Metastatic Lung Carcinoma in the Adrenal Gland (tissue), 1 donor: ENCODE results near the gene CPSF6.

DNA sequence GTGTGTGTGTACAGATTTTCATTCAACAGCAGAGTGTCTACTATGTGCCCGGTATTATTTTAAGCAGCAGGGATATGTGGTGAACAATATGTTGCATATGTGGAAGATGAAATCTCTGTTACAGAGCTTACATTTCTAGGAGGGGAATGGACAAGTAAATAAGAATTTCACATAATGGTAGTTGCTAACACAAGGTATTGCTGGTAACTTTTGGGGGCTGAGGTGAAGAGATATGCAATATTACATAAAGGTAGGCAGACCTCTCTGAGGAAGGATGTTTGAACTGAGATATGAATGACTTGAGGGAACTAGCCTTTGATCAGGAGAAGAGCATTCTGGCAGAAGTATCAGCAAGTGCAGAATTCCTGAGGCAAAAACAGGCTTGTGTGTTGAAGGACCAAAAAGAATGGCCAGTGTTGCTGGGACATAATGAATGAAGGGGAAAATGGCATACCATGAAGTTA lies 5.3 kb downstream of the LEMD3 start:
- PRO-cap: no peak

DNA sequence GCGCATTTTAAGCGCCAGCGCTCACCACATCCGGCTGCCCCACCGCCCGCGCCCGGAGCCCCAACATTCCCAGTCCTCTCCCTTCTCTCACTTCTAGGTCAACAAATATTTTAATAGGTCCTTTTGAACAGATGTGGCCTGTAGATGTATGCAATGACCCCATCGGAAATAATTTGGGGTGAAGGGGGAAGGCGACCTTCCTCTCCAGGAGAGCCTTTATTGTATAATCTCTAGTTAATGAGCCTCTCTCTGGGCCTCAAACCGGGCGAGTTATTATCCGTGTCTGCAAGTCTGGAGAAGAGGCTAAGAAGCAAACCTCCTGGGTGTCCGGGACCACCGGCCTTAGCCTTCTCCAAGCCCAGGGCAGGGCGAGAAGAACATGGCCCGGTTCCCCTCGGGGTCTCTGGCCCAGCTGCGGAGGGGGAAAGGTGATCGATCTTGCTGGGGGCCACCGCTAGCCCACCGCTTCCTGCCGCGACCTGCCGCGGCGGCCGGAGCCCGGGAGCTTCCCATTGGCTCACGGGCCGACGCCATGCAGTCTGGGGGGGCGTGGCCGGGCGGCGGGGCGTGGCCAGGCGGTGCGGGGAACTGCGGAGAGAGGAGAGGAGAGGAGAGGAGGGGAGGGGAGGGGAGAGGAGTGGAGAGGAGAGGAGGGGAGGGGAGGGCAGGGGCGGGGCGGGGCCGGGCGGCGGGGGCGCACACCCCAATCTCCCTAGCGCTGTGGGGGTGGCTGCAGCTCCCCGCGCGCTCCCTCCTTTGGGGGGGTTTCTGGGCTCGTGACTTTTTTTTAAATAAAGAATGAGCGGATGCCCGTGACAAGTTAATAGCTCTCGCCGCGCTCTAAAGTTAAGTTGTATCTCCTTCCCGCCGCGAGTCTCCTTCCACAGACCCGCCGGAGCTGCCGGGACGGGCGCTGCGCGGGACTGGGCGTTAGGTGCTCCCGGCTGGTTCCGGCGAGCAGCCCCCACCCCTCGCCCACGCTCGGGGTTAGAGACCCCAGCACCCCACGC lies 83.0 kb upstream of the HMGA2 start:
- PRO-cap: no peak

DNA sequence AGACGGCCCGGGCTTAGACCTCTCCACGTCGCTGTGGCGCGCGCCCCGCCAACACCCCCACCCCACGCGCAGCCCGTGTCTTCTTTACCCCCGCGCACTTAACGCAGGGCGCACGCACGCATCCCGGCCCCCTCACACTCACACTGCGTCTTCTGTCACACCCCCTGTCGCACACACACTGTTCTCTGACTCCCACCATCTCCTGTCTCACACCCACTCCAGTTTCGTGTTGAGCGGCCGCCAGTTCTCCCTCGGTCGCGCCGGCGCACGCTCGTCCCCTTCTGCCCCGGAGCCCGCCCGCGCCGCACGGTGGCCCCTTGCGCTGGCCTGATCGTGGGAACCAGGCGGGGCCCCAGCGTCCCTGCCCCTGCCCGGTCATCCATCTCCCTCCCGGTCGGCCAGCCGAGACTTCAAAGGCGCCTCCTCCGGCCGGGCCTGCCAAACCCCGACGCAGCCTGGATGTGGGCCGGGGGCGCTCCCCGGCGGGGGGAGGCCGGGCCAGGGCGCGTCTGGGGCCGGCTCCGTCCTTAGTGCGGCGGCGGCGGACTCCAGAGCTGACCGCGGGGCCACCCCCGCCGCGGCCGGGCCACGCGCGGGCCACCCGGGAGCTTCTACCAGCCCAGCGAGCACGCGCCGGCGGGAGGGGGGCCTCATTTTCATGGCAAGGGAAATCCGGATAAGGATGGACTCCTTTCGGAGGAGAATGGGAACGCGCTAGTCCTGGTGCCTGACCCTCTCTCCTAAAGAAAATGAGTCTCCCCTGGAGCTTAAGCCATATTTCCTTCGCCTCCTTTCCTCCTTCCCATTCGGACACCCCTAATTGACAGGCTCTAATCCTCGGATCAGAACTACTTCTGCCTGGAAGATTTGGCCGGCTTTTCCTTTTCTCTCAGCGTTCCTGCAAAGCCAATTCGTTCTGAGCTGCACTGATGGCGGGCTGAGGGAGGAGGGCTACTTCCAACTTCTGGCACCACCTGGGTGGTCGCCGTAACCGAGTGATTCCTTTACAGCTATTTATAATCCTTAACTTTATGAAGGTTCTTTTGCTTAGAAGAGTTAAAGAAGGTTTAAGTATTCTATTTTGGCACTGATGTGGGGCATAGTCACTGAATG lies 81.9 kb upstream of the HMGA2 start:
- PRO-cap: no peak

- PRO-cap: bidirectional peak, plus-strand start at chr12:66169369, minus-strand start at chr12:66169212
These were observed 705 bp downstream of the TMBIM4 start for GRCh38 chr12:66169064-66169517.

DNA sequence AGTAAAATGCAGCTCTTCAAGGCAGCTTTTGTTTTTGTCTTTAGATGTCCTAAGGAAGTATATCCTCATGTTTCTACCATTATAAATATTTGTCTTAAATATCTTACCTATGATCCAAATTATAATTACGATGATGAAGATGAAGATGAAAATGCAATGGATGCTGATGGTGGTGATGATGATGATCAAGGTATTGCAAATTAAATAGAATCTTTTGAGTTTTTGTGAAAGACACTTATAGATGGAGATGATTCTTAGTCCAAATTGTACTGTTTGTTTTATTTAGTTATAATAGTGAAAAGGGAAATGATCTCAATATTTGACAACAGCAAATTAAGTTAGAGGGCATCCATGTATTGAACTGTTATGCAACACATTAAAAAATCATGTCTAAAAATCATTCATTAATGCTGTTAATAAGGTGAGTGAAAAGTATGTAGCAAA lies 29.8 kb downstream of the CAND1 start:
- PRO-cap: no peak

DNA sequence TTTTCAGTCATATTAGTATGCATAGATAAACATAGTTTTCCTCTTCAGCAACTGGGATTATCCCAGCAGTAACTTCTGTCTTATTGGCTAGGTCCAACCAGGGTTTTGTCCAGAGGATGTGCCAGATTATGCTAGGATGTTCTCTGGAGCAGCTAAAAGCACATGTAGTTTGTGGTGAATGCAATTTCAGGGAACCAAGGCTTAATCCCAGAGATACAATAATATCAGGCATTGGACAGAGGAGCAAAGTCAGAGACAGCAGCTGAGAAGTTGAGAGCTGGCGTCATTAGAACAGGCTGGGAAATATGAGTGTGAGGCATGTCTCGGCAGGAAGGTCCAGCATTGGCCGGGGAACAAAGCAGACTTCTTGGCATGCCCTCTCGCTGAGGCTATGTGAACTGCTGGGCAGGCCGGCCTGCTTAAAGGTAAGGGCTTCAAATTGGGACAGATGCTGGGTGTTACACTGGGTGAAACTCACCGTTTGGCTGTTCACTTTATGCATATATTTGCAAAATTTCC lies 125.4 kb downstream of the CAND1 start:
- PRO-cap: no peak

- PRO-cap: no peak
These were observed 19.3 kb downstream of the DYRK2 start for GRCh38 chr12:67667732-67668391.

DNA sequence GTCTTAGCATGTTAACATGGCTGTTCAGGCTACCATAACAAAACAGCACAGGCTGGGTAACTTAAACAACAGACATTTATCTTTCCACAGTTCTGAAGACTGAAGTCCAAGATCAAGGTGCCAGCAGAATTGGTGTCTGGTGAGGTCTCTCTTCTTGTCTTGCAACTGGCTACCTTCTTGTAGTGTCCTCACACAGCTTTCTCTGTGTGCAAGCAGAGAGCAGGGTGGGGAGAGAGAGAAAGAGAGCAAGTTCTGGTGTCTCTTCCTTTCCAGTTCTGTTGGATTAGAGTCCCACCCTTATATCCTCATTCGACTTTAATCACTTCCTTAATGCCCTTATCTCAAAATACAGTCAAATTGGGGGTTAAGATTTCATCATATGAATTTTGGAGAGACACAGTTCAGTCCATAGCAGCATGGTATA lies 40.8 kb downstream of the DYRK2 start:
- PRO-cap: no peak

DNA sequence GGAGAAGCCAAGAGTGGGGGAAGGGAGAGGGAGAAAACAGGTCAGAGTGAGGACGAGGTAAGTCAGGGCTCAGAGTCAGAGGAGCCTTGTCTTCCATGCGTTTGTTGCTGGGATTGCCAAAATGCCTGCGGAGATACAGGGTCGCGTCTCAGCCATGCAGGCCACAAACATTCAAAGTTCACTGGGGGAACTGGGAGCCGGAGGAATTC lies 26.4 kb upstream of the MDM1 start:
- PRO-cap: no peak

- PRO-cap: no peak
These were observed 88.5 kb upstream of the MDM1 start for GRCh38 chr12:68420552-68421086.

- PRO-cap: no peak
These were observed 107.9 kb upstream of the MDM1 start for GRCh38 chr12:68440120-68440446.

DNA sequence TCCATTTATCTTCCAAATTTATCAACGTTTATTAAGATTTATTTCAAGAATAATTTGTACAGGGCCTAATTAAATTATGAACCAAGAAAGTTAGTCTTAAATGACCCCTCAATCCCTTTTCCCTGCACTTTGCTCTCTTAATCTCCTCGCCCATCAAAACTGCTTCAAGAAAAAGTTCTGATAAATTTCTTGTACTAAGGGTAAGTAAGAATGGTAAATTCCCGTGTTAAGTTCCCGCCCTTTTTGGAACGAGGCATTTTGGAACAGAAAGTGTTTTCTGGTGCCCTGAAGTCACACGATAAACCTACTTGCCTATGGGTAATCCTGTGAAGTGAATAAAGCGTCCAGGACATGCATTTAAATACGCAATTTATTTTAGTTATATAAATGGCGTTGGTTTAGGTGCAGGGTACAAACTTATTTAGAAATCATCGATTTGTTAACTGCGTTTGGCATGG lies 820 bp upstream of the RAP1B start:
- PRO-cap: no peak

DNA sequence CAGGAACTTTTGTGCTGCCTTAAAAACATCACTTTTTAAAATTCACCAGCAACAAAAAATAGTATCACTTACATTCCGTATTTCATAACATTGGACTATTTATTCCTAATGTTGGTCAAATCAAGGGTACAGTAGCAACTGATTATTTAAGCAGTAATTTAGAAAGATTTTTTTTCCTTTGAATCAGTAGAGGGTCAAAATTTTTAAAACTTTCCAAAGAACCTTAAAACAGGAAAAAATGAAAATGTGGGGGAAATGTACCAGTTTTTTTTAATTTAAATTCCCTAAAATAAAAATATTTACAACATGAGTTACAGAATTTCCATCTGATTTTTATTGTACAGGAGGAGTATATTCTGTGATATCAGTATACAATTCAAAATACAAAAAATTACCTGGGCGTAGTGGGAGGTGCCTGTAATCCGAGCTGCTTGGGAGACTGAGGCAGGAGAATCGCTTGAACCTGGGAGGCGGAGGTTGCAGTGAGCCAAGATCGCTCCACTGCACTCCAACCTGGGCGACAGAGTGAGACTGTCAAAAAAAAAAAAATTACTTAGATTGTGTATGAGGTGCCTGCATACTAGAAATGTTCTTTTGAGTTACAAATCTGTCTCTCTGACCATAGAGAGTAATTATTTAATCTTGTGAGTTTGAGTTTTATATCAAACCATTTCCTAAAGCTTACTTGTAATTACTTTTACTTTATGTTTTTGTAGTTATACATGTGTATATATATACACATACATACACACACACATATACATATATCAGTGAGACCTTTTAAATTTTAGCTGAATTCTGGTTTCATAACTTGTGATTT lies 4.6 kb downstream of the RAP1B start:
- PRO-cap: no peak

- PRO-cap: no peak
These were observed 17.1 kb downstream of the RAP1B start for GRCh38 chr12:68627562-68628447.

GRCh38 chr12:68808310-68809355 lies 656 bp downstream of the MDM2 start:
- PRO-cap: bidirectional peak, plus-strand start at chr12:68809024, minus-strand start at chr12:68808877

DNA sequence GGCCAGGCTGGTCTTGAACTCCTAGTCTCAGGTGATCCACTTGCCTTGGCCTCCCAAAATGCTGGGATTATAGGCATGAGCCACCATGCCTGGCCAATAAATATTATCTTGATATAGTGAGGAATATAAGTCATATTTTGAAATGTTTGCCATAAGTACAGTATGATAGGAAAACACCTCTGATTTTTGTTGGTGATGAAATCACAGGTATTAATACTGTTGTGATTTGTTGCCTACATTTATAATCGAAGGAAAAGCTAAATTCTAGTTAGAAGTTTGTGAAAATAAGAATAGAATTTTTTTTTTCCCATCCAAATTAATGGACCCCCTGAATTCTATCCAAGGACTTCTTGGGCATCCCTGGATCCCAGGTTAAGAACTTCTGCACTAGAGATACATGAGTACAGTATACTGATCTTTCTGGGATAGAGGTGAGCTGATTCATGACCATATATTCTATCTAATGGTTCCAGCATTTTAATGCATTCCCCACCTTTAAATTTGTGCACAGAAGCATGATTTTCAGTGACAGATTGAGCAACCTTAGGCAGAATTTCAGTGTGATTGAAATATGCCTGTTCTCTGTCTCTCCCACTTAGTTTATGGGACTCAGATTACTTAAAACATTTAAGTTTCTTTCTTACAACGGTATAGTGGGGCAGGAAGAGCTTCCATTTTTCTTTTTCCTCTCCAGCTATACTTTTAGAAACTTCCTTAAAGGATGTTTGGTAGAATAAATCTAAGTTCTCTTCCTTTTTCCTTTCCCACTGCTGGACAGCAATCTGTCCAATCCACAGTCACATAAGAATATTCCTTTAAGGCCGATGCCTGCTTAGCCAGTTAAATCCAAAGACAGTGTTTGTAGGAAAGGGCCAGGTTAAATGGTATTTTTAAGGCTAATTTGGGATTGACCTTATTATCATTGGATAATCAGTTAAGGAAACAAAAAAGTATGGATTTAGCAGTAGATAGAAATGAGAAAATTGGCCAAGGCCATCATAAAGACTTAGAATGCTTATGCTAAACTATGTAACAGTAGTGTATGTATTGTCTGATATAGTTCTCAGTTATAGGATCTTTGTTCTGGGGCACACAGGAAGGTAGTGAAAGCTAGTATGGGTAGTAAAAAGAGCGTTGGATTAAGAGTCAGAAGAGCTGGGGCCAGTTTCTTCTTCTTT lies 6.7 kb downstream of the MDM2 start:
- PRO-cap: no peak

DNA sequence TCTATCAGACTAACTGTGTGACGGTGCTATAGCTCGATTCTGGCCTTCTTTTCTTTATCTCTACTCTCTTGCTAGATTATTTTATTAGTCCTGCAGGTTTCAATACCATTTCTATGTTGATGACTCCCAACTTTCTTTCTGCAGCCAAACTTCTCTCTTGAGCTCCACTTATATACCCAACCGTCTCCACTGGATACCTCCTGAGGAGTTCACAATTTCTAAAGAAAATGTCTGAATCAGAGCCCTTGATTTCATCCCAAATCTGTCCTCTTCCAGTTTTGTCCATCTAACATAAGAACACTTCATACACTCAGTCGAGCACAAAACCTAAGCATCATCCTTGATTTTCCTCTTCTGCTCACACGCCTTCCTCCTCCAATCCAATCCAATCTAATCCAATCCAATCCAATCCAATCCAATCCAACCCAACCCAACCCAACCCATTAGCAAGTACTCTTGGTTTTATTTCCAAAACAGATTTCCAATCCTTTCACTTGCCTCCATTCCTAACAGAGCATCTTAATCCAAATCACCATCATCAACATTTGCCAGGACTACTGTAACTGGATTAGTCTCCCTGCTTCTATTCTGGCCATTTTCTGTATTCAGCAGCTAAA lies 14.6 kb downstream of the CPM start:
- PRO-cap: no peak

- PRO-cap: no peak
These were observed 43.5 kb upstream of the CPM start for GRCh38 chr12:68976498-68976915.

DNA sequence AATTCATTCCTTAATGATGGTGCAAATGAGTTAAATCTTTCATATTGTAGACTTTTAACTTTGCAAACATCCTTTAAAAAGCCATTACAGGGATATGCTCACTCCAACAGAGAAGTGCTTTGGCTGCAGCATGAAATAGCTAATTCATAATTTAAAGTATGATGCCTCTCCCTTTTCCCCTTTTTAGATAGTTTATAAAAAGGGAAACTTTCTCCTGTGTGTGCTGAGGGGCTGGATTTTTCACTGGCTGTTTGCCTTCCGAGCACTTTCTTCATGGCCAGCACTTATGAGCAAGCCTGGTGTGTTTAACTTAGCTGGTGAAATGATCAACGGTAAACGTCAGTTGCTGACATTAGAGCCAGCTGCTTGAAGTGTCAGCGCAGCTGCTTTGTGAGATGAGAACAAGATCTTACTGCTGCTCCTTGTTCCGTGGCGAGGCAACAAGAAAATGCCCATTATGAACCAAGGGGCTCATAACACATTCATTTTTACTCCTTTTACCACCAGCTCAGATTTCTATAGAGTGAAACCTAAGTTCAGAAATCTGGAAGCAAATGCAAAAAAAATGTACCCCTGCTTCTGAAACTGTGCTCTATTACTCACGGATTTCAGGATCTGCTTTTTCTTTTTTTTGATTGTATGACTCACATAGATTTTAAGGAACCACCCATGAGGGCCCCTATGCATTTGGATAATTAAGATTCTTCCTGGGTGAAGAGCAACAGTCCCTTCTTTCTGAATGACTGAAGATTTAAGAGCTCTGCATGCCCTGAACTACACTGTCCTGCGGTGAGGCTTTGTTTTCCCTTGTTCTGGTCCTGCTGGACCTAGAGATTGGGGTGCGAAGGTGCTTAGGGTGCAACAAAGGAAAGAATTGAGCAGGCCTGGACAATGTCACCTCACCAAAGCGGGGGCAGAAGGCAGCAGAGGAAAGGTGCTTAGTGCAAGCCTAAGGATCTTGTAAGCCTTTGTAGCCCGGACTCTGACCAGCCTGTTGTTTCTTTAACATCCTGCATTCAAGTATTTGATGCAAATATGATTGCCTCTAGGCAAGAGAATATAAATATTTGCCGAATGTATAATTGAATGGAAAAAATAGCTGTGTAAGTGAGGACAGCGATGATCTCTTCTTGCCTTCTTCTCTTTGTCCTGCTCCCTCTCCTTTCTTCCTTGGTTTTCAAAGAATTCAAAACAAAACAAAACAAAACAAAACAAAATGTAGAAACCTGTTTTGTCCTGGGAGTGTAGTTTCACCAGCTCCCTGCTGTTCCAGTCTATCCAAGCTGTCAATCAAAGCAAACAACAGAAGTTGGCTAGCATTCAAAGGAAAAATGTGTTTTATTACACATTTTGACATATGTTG lies 74.5 kb upstream of the CPM start:
- PRO-cap: unidirectional peak, plus-strand start at position 380 of the sequence

GRCh38 chr12:69239140-69239716 lies at the start of gene CPSF6:
CPSF6 (plus strand) TSS chr12:69239569.
- PRO-cap: bidirectional peak, plus-strand start at chr12:69239599, minus-strand start at chr12:69239461